ENCODE measurements around a stretch of chr17.

DNA sequence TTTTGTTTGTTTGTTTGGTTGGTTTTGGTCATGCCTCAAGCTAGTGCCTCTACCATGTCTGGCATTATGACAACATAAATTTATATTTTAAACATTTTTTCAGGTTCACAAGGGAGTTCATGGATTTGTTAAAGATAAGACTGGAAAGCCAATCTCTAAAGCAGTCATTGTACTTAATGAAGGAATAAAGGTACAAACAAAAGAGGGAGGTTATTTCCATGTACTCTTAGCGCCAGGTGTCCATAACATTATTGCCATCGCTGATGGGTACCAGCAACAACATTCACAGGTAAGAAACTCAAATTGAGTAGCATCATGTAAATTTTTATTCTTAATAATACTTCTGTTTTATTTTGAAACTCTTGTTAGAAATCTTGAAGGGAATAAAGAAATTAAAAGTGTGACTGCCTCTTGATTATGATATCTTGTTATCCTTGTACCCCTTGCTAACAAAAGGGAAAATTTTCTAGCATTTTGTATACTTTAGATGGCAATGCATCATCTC lies 15.4 kb upstream of the GOSR1 start:
- PRO-cap = no peak

GRCh38 chr17:30476613-30477071 lies 566 bp upstream of the GOSR1 start:
- PRO-cap = unidirectional peak, plus-strand start at chr17:30476846

DNA sequence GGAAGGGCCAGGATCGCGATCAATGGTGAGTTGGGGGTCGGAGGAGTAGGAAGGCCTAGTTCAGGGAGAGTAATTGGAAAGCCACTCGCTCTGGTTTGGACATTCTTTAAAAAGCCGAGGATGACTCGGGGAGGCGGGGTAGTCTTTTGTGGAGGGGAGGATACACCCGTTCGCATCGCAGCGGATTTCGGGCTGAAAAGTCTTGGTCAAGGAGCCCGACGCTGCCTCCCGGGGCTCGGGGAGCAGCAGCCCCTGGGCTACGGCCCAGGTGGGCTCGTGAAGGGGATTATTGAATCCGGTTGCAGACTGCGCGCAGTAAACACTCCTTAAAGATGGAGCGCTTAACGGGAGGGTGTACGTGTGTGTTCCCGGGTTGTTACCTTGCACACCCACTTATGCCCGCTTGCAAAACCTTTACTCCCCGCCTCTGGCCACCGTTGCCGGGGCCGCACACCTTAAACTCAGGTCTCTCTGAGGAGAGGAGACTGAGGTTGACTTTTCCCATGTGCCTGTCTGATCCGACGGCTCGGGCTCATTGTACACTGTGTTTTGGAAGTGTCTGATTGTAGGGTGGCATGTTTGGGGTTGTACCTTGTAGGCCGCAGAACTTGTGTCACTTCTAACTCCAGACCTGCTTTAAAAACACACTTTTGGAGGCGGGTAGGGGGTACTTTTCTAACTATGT lies 123.9 kb downstream of the GOSR1 start:
- PRO-cap = no peak

DNA sequence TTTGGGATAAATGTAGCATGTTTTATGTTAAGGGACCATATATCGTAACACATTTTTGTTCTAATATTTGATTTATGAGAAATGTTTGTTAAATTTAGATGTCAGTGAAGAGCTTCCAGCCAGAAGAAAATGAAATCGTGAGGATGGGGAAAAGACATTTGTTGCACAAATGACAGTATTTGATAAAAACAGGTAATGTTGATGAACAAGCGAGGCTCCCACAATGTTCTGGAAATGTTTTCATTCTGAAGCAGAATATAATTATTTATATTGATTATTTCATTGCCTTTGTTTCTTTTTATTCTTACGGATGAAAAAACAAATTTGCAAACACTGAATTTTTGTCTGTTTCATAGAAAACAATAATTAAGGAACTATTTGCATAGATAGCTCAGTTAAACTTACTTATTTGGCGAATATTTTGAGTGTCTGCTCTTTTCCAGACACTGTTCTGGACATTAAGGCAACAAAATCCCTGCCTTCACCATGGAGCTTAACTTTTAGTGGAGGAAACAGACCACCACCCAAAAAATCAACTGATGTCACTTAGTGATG lies 54.6 kb downstream of the CRLF3 start:
- PRO-cap = no peak

GRCh38 chr17:30961263-30961638 lies 9.6 kb upstream of the RNF135 start:
- PRO-cap = no peak

DNA sequence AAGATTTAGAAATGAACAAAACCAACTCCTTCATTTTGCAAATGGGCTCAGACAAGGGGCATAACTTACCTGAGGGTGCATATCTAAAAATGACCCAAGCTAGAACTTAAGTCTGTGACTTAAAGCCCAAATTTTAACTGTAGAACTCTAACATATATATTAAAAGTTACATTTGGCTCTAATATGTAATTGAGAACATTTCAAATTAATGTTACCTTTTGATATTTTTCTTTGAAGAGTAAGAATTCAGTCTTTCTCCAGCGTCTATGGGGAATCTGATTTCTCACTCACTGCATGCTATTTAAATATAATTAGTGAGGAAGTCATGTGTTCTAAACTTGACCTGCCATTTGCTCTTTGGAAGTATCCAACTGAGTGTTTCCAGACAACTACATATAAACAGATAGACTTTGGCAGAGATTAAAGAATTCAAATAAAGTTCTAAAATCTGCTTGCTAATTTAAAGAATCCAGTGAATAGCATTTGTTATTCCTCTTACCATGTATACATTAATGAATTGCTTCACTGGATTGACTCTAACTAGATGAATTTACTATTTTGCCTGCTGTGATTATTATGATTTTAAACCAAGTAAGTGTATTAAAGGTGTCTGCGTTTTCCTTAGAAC lies 23.6 kb downstream of the OMG start:
- PRO-cap = no peak

DNA sequence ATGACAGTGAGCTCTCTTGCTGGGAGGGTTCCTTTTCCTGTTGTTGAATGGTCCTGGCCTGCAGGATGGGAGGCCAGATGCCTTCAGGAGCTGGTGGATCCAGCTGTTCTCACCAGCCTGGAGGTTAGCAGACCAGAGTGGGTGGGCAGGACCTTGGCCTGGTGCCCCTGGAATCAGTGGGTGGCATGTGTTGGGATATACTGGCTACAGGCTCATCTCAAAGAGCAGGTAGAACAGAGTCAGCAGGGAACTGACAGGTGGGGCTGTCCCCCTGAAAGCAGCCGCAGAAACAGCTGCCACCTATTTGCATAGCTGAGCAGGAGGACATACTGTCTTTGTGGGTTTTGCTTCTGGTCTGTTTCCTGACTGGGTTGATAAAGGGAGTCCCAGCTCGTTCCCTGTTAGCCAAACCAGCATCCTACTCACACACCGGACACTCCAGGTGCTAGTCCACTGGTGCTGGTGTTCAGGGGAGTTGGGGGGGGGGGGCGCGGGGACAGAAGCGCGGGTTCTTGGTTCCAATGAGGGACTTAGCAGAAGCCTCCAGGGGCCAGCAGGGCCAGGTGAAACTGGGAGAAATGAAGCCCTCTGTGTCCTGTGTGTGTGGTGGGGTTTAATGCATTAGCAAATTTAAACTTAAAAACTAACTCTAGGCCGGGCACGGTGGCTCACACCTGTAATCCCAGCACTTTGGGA lies 144.2 kb downstream of the RAB11FIP4 start:
- PRO-cap = no peak

DNA sequence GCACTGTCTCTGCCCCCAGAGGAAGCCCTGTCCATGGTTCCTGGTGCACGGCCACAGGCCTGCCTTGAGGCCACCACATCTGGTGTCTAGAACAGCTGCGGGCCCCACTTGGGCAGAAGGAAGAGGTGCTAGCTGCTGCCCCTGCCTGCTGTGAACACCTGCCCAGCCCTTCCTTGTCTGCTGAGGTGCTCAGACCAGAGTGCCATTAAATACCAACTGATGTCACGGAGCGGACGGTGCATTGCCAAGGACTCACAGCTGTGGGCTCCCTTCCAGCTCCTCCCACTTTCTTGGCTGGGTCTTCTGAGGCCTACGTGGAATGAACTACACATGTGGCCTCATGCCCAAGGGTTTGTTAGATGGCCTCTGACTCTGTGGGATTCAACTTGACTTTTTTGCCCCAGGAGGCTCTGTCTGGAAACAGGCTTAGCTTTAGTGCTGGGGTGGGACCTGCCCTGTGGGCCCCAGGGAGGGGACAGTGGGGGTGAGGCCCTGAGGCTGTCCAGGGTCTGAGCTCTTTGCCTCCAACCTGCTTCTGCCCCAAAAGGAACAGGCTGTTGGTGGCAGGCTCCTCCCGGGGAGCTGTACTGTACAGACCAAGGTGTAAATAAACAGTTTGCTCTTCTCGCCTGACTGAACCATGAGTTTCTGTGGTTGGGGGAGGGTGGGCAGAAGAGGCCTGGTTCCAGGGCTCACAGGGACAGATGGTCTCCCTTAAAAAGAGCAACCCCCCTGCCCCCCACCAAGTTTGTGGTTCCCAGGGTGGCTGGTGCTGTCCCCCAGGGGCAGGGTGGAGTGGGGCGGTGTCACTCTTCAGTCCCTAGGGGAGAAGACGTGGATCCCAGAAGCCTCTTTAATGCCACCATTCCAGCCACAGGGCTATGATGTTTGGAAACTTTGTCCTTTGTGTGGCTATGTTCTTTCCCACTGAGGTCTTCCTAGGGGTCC lies 146.4 kb downstream of the RAB11FIP4 start:
- PRO-cap = no peak

DNA sequence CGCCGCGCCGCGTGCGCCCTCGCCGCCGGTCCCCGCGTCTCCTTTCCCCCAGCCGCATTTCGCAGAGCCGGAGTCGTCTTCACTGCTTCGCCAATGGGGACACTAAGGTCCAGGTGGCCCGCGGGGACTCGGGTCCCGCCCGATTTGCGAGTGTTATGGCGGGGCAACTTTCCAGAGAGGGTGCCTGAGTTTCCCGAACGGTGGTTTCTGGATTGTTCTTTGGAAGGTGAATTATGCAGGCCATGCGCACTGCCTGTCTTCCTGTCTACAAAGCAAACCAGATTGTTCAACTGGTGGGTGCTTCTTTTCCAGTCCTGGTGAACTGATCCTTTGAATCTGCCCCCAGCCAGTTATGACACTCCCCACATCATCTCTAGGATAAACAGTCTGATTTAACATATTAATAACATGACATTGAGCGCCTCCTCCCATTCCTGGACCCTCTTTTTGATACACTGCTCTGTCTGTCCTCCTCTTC lies 158.9 kb downstream of the RAB11FIP4 start:
- PRO-cap = no peak

DNA sequence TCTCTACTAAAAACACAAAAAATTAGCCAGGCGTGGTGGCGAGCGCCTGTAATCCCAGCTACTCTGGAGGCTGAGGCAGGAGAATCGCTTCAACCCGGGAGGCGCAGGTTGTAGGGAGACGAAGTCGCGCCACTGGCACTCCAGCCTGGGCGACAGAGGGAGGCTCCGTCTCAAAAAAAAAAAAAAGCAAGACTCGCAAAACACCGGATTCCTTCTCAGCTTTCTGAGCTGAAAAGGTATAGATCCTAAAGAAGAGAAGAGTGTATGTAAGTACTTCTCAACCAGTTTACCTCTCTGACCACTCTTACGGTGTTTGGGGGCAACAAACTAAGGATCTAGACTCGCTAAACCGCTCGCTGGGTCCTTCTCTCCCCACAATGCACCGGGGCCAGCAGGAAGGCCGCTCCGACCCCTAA lies 398 bp upstream of the SUZ12 start:
- PRO-cap = bidirectional peak, plus-strand start outside the sequence, minus-strand start at position 379 of the sequence

DNA sequence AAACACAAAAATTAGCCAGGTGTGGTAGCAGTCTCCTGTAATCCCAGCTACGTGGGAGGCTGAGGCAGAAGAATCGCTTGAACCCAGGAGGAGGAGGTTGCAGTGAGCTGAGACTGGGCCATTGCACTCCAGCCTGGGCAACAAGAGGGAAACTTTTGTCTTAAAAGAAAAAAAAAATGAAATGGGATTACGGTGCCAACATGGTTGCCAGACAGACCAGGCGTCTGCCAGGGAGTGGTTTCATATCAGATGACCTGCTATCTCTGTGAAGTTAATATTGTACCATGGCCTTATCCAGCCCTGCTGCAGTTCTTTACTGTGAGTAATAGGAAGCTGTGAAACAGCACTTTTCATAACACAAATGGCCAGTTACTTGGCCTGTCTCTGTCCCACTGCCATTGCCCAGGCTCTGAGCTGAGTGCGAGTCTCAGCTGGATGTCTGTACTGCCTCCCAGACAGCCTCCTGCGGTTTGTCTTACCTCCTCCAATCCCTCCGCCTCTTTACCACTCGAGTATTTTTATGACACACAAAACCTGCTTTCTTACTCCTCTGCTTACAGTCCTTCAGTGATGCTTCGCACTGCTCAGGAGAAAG lies 17.4 kb upstream of the RHOT1 start:
- PRO-cap = no peak

DNA sequence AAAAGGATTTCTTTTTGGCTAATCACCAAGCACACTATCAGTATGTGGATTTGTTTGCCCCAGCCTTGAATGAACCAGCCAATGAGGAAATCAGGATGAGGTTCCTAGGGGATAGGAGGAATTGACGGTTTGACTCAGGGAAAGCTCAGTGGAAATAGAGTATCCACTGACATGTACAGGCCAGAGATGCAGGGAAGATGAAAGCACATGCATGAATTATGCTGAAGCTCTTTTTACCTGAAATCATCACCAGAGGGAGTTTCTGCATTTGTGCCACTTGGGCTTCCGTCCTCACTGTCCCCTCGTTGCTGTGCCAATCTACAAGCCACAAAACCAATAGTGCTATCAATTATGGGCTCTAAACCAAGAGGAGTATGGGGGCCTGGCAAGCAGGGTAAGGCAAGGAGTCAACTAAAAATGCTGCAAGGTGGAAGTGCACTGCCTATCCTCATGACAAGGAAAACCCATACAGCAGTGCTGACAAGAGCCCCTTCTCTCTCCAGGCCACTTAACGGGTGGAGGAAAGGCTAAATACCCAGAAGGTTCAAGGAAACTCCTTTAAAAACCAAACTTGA lies 919 bp downstream of the C17orf75 start:
- PRO-cap = unidirectional peak, plus-strand start at position 294 of the sequence

- PRO-cap = no peak
These were observed 1.5 kb upstream of the ZNF207 start for GRCh38 chr17:32348407-32348854.

DNA sequence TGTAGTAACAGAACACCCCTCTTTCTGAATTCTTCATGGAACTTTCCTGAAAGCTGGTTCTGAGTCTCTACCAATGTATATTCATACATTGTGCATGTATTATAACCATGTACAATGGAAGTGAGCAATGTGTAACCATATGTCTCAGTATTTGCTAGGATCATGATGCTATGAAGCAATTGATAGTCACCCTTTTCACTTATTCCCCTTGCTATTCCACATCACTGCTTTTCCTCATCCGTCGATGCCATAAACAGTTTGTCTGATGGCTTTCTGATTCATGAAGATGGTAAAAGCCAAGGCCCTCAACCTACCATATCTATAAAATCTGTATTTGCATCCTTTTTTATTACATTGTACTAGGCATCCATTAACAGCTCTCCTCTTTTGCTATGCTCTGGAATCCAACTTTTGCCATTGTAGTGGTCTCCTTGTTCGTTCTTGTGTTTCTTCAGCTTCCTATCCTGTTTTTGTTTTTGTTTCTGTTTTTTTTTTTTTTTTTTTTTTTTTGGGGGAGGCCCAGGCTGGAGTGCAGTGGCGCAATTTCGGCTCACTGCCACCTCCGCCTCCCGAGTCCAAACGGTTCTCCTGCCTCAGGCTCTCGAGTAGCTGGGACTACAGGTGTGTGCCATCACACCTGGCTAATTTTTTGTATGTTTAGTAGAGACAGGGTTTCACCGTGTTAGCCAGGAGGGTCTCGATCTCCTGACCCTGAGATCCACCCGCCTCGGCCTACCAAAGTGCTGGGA lies 34.5 kb downstream of the ZNF207 start:
- PRO-cap = no peak

GRCh38 chr17:32396258-32396777 lies 46.4 kb downstream of the ZNF207 start:
- PRO-cap = no peak

DNA sequence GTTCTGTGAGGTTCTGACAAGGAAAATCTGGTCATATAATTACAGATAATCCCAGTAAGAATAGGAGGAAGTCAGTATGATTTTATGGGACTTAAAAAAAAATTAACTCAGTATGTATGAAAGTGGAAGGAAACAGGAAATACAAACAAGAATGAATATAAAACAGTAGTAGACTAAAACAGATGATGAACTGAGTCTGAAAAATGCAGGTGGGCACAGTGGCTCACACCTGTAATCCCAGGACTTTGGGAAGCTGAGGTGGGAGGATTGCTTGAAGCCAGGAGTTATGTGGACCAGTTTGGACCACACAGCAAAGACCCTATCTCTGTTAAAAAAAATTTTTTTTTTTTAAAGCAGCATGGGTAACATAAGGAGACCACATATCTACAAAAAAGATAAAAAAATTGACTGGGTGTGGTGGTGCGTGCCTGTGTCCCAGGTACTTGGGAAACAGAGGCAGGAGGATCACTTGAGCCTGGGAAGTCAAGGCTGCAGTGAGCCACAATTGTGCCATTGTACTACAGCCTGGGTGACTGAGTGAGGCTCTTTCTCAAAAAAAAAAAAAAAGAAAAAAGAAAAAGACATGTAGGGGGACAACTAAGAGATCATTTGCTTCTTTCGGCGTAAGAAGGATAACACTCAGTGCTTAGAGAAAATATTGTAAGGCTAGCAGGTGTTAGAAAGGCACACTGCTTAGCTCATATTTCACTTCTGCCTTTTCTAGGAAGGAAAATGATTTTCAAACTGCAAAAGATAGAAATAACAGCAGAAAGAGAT lies 6.4 kb downstream of the PSMD11 start:
- PRO-cap = no peak

- PRO-cap = no peak
These were observed 9.5 kb downstream of the CDK5R1 start for GRCh38 chr17:32496213-32496702.

DNA sequence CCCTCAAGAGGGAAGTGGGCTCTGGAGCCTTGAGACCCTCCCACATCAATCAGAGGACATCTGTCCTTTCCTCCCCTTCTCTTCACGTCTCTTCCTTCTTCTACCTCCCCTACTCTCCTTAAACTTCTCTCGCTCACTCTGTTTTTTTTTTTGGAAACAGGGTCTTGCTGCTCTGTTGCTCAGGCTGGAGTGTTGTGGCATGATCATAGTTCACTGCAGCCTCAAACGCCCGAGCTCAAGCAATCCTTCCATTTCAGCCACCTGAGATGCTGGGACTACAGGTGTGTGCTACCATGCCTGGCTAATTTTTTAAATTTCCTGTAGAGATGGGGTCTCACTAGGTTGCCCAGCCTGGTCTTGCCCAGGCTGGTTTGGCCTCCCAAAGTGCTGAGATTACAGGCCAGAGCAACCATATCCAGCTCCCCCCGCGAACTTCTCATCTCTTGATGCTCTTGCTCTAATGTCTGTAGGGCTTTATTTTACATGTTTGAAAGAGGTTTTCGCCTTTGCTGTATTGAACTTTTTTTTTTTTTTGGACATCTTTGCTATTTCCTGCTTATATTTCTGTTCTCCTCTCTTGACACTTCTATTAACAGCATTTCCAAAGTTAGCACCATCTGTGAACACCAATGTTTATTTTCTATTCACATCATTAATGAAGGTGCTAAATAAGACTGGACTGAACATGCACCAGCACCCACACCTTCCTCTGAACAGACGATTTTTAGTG lies 24.5 kb downstream of the CDK5R1 start:
- PRO-cap = no peak

DNA sequence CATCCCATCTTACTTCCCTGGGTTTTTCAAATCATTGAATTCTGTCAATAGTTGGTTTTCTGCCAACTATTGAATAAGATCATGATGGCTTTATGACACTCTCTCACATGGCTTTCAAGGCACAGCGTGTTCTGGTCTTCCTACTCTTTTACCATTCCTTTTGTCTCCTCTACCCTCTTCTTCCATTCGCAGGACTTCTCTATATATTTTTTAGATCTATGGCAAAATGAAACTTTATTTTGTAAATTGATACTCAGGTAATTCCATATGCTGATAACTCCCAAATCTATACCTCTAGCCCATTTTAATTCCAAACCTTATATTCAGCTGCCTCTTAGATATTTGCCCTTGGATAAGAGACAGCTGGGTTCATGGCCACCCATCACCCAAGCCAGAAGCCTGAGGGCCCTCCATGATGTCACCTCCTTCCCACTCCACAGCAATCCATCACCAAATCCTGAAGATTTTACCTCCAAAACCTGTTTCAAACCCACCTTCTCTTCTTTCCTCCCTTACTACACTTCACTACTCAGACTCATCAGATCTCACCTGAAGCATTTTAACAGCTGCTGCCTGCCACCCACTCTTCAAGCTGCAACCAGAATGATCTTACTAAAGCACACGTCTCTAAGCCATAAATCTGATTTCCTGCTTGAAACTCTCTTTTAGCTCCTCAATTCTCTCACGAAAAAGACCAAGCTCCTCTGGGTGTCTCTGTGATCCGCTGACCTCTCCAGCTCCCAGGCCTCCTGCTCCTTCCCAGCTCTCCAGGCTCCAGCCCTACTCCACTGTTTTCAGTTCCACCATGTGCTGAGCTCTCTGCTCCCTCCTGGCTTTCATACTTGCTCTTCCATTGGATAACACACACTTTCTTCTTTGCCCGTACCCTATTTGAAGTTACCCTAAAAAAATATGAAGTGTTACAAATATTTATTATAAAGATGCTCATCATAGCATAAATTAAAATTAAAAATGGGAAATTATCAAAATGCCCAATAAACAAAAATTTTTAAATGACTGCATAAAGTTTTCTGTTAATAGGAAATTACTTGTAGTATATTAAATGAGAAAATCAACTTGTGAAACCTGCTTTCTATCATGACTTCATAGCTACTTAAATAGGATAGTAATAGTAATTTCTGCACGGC lies 46.5 kb downstream of the CDK5R1 start:
- PRO-cap = no peak

- PRO-cap = no peak
These were observed 101.0 kb downstream of the CDK5R1 start for GRCh38 chr17:32587745-32588329.